Mesangial cell (primary cell): ENCODE results near the genes BIRC5 and TMEM235.

GRCh38 chr17:77865185-77865861 is 93.2 kb upstream of the TNRC6C start:
- RAMPAGE, long total RNA, result no peak

GRCh38 chr17:77881439-77881964 is 77.0 kb upstream of the TNRC6C start:
- RAMPAGE, long total RNA, result no peak

- RAMPAGE, long total RNA, result no peak
Observed at GRCh38 chr17:77942203-77942752, 16.2 kb upstream of the TNRC6C start.

DNA sequence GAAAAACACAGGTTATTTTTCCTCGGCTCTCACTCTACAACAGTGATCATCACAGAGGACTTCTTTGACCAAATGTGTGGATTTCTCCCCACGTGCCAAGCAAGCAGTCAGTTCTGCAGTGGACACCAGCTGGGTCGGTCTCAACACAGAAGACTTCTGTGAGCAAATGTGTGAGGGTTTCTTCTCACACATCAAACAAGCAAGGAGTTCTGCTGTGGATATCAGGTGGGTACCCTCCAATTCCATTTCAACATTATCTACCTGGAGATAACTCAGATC is 21.8 kb downstream of the TNRC6C start:
- RAMPAGE, long total RNA, result no peak

DNA sequence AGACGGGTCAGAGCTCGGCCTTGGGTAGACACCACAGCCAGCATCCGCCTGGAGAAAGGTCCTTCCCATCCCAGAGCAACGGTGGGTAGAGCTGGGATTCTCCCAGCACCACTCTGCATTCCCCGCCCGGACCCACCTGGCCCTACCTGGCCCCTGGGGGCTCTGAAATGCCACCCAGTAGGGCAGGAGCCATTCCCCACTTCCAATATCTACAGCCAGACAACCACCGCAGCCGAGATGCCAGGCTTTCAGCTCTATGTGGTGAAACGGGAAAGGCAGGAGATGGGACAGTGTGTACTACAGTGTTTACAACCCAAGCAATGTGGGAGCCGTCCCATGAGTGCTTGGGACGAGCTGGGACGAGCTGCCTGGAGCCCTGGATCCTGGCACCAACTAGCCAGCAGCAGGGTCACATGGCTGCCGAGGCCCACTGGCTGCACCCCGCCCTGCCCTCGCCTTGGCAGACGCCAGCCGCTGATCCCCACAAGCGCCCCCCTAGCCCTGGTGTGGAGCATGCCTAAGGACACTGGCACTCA is 13.7 kb downstream of the TMC6 start:
- RAMPAGE, long total RNA, result no peak

DNA sequence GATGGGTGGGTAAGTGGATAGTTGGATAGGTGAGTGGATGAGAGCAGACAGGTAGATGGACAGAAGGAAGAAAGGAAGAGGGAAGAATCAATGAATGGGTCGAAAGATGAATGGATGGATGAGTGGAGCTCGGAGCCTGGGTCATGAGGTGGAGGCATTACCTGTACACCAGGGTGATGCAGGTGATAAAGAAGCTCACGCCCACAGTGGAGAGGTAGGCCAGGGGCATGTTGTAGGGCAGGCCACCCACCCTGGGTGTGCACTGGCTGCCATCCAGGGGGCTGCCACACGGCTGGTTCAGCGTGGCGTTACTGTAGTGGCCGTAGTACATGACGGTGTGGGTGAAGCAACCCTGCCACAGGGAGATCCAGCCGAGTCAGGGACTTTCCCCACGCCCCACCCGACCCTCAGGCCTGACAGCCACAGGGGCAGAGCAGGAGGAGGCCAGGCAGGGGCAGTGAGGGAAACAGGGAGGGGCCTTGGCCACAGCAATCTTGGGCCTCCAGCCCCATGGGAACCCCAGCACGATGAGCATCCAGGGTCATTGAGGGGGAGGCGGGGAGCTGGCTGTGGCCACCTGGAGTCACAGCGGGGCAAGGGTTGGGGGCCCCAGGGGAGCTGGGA is 4.6 kb downstream of the TMC6 start:
- RAMPAGE, long total RNA, result no peak

DNA sequence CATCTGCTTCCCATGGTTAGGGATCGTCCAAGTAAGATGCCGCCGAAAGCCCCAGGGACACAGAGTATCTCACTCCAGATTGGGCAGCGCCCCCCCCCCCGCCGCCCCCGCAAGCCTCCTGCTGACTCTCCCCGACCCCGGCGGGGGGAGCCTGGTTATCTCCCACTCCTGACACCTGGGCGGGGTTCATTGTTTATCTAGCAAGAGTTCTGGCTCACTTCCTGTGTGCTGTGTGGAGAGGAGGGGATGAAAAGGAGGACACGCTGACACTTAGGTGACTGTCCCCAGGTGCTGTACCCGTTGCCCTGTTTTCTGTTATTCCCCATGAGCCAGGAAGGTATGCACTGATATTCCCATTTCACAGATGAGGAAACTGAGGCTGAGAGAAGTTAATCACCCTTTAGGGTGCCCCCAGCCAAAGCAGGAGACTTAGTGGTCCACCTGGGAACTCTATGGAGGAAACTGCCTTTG is 508 bp upstream of the TMC6 start:
- RAMPAGE, long total RNA, result no peak

- RAMPAGE, long total RNA, result start-site peak on the plus strand at chr17:78214251-78214302, 1,448 reads
Observed at GRCh38 chr17:78213939-78215075, at the start of gene BIRC5. Gene BIRC5 (plus strand): TSS chr17:78214253.

DNA sequence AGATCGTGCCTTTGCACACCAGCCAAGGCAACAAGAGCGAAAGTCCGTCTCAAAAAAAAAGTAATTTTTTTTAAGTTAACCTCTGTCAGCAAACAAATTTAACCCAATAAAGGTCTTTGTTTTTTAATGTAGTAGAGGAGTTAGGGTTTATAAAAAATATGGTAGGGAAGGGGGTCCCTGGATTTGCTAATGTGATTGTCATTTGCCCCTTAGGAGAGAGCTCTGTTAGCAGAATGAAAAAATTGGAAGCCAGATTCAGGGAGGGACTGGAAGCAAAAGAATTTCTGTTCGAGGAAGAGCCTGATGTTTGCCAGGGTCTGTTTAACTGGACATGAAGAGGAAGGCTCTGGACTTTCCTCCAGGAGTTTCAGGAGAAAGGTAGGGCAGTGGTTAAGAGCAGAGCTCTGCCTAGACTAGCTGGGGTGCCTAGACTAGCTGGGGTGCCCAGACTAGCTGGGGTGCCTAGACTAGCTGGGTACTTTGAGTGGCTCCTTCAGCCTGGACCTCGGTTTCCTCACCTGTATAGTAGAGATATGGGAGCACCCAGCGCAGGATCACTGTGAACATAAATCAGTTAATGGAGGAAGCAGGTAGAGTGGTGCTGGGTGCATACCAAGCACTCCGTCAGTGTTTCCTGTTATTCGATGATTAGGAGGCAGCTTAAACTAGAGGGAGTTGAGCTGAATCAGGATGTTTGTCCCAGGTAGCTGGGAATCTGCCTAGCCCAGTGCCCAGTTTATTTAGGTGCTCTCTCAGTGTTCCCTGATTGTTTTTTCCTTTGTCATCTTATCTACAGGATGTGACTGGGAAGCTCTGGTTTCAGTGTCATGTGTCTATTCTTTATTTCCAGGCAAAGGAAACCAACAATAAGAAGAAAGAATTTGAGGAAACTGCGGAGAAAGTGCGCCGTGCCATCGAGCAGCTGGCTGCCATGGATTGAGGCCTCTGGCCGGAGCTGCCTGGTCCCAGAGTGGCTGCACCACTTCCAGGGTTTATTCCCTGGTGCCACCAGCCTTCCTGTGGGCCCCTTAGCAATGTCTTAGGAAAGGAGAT is 8.5 kb upstream of the TMEM235 start:
- RAMPAGE, long total RNA, result no peak

DNA sequence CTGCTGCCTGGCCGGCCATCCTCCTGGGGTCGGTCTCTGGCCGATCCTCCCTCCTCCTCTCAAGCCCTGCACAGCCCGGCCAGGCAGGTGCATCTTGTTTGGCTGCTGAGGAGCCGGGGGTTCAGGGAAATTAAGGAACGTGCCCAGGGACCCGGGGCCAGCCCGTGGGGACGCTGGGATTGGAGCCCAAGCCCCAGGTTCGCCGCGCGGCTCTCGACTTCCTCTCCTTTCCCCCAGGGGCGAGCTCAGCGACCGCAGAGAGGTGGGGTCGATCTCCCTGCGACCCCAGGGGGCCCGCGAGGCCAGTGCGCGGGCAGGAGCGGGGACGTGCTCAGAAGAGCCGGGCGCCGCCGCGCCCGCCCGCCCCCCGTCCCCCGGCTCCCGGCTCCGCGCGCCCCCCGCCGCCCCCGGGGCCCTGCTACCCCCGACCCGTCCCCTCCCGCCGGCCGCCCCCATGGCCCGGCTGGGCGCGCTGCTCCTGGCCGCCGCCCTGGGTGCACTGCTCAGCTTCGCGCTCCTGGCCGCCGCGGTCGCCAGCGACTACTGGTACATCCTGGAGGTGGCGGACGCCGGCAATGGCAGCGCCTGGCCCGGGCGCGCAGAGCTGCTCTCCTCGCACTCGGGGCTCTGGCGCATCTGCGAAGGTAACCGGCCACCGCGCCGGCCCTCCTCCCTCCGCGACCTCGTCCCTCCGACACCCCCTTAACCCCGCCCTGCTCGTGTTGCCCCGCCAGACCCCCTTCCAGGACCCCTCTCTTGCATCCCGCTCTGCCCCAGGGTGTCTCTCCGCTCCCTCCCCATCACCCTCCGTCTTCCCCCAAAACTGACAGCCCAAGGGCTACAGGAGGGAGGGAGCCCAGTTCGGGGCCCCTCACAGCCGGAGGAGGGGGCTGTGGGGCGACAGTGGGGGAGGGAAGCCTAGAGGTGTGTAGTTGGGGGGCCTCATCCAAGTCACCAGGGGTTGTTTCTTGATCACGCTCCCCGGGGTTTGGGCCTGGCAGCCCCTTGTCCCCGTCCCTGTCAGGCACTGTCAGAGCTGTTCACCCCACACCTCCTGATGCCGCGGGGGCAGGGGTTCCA is at the start of gene TMEM235:
Gene TMEM235 (plus strand): TSS at position 62 of the 1,080 bp plus-strand sequence.
- RAMPAGE, long total RNA, result no peak

- RAMPAGE, long total RNA, result no peak
Observed at GRCh38 chr17:78267746-78268431, 36.5 kb downstream of the TMEM235 start.

- RAMPAGE, long total RNA, result no peak
Observed at GRCh38 chr17:78272594-78273326, 41.3 kb downstream of the TMEM235 start.

DNA sequence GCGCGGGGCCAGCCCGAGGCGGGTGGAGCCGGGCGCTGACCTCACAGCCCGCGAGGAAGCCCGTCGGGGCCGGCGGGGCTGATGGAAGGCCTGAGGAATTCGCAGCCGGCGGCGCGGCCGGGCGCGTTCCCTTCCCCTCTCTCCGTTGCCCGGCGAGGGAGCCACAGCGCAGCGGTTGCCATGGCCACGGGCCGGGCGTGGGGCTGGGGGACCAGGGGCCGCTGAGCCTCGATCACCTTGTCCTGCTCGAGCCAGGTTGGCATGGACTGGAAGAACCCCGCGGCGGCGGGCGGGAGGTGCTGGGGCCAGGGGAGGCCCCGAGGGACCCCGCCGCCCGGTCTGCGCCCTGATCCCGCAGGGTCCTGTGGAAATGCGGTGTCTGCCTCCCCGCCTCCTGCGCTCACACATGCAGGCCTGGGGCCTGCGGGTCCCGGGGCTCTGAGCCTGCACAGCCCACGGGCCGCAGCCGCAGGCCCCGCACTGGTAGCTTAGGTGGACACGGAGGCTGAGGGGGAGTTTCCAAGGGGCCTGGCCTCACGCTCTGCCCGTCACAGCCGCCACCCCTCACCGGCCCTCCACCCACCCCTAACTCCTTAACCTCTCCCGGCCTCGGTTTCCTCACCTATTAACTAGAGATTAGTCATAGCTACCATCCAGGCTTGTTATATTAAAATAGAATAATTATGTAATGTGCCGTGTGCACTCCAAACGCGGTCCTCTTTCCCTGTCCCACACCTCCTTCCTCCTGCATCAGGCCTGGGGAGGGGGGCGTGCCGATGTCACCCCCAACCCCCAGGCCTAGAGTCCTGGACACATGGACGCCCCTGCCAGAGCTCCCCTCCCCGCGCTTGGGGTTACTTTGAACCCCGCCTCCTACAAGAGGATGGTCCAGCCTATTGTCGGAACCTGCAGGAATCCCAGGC is 17.6 kb downstream of the SOCS3 start:
- RAMPAGE, long total RNA, result no peak

- RAMPAGE, long total RNA, result no peak
Observed at GRCh38 chr17:78343156-78344169, 16.4 kb downstream of the SOCS3 start.

DNA sequence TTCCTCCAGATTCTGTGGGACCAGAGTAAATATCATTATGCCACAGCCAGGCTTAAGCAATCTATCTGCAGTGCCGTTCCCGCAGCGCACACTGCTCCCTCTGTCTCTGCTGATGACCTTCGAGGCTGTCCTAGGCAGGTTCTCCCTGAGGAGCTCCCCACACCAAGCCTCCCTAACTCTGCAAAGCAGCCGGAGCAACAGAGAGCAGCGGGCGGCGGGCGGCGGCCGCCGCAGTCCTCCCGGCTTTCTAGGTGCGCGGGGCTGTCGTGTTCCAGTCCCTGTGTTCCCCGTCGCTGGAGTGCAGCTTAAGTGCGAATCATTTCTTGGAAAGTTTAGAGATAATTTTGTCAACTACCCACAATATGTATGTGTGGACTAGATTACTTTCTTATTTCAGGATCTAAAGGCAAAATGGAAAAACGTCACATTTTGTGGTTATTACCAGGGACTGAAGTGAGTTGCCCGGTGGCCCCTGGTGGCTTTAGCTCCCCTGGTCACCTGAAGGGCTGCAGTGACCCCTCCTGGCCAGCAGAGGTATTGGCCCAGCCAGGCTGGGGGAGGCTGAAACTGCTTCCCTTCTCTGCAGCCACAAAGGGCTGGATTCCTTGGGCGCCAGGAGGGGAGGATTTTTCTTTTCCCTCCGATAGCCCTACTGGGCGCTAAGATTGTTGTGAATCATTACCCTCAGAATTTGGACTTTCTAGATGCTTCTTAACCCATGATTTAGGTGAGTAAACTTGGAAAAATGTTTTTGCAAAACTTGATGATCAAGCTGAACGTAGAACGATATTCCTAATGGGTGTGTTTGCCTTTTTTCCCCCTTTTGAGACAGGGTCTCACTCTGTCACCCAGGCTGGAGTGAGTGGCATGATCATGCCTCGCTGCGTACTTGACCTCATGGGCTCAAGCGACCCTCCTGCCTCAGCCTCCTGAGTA is 43.5 kb downstream of the PGS1 start:
- RAMPAGE, long total RNA, result no peak

DNA sequence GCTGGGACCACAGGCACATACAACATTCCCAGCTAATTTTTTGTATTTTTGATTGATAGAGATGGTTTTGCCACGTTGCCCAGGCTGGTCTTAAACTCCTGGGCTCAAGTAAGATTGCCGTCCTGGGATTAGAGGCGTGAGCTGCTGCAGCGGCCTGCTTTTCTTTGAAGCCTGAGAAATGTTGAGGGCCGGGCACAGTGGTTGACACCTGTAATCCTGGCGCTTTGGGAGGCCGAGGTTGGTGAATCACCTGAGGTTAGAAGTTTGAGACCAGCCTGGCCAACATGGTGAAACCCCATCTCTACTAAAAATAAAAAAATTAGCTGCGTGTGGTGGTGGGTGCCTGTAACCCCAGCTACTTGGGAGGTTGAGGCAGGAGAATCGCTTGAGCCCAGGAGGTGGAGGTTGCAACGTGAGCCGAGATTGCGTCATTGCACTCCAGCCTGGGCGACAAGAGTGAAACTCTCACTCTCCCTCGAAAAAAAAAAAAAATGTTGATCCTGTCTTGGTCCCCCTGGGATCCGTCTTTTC is 44.2 kb downstream of the PGS1 start:
- RAMPAGE, long total RNA, result no peak

GRCh38 chr17:78425810-78426901 is 47.7 kb downstream of the PGS1 start:
- RAMPAGE, long total RNA, result no peak

- RAMPAGE, long total RNA, result no peak
Observed at GRCh38 chr17:78665066-78665654, 88.0 kb upstream of the DNAH17 start.

DNA sequence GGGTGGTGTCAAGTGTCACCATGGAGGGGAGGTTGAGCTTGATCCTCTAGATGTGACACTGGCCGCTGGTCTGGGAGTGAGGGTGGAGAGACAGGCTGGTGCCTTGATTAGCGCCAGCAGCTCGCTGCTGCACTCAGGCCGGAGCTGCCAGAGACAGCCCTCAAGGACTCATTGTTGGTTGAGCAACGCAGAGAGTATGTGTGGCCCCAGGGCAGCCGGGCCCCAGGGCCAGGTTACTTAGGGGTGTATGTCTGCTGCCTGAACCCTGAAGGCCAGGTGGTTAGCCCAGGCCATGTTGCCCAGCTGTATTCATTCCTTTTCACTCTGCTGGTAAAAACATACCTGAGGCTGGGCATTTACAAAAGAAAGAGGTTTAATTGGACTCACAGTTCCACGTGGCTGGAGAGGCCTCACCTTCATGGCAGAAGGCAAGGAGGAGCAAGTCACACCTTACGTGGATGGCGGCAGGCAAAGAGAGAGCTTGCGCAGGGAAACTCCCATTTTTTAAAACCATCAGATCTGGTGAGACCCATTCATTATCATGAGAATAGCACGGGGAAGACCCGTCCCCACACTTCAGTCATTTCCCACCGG is 89.5 kb upstream of the DNAH17 start:
- RAMPAGE, long total RNA, result no peak

GRCh38 chr17:78677649-78678032 is 100.4 kb upstream of the DNAH17 start:
- RAMPAGE, long total RNA, result no peak